Bile duct (tissue), 1 donor: ENCODE measurements around a stretch of chr15.

- PRO-cap, result no peak
Observed at GRCh38 chr15:101430028-101430457, 59.5 kb downstream of the PCSK6 start.

- PRO-cap, result no peak
Observed at GRCh38 chr15:101438209-101439107, 51.0 kb downstream of the PCSK6 start.

DNA sequence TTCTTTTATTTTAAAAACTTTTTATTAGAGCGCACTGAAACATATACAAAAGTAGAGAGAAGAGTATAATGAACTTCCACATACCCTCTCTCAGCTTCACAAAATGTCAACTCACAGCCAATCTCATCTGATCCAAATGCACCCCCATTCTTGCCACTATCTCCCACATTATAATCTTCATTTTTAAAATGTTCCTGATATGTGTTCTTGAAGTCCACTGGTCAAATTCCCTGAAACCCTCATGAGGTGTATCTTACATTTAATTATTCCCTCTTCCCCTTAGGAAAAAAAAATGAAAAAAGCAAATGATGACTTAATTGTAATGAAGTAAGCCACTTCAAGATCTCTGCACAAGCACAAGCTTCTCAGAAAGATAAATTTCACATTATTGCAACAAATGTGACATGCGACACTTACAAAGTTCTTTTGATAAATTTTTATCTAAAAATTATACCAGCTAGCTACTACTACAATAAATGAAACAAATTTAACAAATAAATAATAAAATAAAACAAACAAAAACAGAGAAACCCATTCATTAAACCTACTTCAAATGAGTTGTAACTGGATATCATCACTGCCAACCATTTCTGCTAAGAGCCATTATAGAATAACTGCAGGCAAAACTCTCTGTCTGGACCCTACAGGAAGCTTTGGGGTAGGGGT is 9.9 kb upstream of the TM2D3 start:
- PRO-cap, result no peak